ENCODE data around the genes HES1 and CPN2.

GRCh38 chr3:193593802-193594208 is 797 bp downstream of the OPA1 start:
- PRO-cap, result no peak

DNA sequence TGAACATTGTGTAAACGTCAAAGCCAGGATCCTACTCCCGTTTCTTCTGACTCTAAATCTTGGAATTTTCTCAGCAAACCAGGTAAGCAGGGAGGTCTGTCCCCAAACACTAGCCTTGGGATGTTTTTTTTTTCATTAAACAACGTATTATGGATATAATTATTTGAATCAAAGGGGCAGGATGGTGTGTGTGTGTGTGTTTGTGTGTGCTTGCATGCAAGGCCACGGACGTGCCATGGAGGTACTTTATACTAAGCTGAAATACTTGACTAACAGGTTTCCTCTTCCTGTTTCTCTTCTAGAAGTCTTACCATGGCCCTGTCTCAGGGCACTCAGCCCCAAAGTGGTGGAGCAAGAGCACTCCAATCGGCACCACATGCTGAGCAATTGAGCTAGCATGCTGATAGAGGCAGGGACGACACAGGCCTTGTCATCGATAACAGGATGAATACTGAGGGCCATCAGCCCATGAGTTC is 198.6 kb downstream of the OPA1 start:
- PRO-cap, result no peak

- PRO-cap, result bidirectional peak, plus-strand start at chr3:193870029, minus-strand start at chr3:193869672
Observed at GRCh38 chr3:193869225-193870255, 266.4 kb upstream of the HES1 start.

DNA sequence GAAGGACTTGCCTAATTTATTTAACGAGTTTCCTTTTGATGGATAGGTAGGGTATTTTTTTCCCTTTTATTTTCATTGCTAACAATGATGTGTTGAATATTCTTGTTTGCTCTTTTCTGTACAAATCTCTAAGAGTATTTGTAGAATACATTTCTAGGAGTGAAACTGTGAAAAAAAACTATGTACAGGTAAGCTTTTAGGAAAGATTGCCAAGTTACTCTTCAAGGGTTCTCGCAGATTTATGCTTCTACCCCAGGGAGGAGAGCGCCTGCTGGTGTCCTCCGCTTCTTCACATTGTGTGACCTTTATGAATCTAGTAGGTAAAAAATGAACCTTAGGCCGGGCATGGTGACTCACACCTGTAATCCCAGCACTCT is 257.6 kb upstream of the HES1 start:
- PRO-cap, result no peak

GRCh38 chr3:194082489-194083368 is 53.2 kb upstream of the HES1 start:
- PRO-cap, result no peak

DNA sequence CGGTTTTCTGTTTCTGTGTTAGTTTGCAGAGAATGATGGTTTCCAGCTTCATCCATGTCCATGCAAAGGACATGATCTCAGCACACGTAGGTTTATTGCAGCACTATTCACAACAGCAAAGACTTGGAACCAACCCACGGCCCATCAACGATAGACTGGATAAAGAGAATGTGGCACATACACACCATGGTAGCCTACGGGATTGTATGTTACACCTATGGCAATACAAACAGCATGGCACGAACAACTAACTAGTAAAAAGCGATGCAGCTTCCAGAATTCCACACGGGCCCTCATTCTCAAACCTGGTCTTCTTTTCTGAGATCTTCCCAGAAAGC is 9.4 kb upstream of the HES1 start:
- PRO-cap, result no peak

DNA sequence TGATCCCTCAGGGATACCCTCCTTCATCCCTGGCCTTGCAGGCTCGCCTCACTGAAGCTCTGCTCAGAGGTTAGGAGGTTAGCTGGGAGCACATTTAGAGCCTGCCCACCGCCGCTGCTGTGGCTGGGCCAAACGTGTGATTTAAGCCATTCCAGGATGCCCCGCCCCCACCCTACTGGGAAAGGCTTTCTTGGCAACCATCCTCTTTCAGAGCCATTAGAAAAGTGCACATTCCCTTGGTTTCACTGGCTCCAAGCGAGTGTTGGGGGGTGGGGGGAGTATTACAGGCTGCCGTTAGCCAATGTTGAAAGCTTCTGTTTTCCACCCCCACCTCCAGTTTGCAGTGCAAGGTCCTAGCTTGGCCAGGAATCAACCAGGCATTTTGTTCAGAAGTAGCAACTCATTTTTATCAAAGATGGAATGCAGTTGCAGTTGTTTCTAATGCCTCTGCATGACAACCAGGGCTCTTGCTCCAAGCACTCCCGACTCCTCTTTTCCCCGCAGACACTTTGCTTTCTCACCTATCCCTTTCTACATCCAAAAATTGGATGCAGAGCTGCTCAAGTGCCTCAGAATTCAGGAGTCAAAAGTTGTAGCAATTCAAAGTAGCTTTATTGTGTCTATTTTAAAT is 6.2 kb upstream of the HES1 start:
- PRO-cap, result no peak

GRCh38 chr3:194135658-194136745 is at the start of gene HES1:
TSS of gene HES1 (plus strand) at chr3:194136148.
- PRO-cap, result bidirectional peak, plus-strand start at chr3:194136148, minus-strand start at chr3:194135841

- PRO-cap, result no peak
Observed at GRCh38 chr3:194136746-194137393, 922 bp downstream of the HES1 start.

- PRO-cap, result bidirectional peak, plus-strand start at chr3:194137566, minus-strand start at chr3:194137518; bidirectional peak, plus-strand start at chr3:194137715, minus-strand start at chr3:194137705; bidirectional peak, plus-strand start at chr3:194138026, minus-strand start at chr3:194137826
Observed at GRCh38 chr3:194137394-194137895, 1.5 kb downstream of the HES1 start.

DNA sequence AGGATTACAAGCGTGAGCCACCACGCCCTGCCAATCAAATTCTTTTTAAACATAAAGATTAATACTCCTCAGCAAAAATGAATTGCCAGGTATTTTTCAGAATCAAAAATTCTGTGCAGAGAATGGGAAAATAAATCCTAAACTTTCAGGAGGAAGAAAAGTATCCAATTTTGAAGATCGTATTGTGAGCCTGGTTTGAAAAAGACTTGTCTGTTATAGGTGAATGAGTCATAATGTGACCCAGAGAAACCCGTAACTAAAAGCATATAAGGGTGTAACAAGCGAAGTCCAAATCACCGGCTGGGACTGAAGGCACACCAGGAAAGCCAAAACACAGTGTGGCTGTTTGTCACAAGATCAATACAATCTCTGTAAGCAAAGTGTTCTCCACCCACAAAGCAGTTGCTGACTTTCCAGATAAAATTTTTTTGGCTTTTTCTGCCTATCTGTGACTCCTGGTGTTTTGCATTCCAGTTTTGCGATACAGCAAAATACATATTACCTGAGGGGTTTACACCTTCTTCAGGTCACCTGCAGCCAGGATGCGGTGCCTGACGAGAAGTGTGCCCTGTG is 14.3 kb downstream of the HES1 start:
- PRO-cap, result no peak

- PRO-cap, result no peak
Observed at GRCh38 chr3:194160707-194161713, 25.1 kb downstream of the HES1 start.

DNA sequence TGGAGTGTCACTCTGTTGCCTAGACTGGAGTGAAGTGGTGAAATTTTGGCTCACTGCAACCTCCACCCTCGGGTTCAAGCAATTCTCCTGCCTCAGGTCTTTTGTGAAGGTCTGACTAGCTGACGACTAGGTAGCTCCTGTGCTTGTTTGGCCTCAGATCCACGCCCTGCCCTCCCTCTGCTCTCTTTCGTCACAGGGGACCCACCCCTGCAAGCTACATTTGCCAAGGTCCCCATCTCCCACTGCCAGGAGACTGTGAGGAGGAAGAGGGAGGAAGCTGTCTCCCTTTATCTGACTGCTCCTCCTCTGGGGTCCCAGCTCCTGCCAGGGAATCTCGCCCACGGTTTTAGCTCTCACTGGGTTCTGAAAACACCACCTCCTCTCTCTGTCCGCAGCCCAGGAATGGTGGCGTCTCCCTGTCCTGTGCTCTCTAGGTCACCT is 83.8 kb downstream of the CPN2 start:
- PRO-cap, result no peak

DNA sequence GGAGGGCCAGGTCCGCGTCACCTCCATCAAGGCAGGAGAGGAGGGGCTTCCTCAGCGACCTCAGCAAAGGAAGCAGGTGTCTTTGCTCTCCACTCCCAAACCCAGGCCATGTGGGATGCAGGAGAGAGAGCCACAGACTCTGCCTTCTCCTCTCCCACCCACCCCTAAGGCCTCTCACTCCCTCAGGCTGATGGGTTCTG is 82.9 kb downstream of the CPN2 start:
- PRO-cap, result no peak

GRCh38 chr3:194274277-194274930 is 76.7 kb downstream of the CPN2 start:
- PRO-cap, result no peak

- PRO-cap, result no peak
Observed at GRCh38 chr3:194276863-194278255, 73.8 kb downstream of the CPN2 start.

DNA sequence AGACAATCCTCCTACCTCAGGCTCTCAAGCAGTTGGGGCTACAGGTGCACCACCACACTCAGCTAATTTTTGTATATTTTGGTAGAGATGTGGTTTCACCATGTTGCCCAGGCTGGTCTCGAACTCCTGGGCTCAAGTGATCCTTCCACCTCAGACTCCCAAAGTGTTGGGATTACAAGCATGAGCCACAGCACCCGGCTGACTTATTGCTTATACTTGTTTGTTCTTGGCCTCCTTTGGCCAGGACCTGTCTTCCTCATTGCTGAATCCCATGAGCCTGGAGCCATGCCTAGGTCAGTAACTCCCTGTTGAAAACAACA is 39.0 kb downstream of the CPN2 start:
- PRO-cap, result no peak

DNA sequence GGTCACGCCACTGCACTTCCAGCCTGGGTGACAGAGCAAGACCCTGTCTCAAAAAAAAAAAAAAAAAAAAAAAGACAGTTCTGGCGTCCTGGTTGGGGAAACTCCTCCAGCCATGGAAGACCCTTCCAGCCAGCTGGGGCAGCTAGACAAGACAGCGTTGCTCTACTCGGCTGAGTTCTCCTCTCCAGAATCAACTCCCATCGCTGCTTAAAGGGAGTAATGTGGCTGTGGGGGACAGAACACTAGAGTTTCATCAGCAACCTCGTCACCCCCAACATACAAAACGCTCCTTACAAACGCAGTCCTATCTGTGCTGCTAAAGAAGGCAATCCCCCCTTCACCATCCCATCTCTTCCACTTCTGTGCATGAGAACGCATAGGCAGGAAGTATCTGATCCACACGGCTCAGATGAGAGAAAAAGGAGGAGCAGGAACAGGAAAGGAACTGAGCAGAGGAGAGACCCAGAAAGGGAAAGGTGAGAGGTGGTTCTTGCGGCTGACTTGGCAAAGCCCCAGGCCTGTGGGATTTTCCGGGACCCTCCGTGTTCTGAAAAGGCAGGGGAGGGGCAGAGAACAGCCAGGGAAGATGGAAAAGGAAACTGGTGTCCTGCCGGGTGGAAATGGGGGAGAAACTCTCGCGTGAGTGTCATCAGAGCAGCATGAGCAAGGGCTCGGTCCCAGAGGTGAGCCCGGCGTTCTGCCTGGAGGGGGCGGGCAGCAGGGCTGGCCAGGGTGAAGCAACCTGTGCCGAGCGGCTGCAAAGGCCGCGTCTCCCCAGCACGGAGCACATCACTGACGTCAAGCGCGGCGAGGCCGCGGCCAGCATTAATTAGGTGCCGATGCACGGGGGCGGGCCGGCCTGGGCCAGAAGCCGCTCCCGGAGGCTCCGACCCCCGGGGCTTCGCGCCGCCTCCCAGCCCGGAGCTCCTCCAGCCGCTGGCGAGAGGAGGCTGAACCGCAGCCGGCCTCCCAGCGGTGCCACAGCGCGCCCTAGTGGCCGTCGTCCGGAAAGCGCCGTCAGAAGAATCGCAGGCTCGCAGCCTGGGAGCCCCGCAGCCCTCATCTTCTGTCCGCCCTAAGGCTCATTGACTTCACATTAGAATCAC is 35.9 kb downstream of the CPN2 start:
- PRO-cap, result bidirectional peak, plus-strand start at position 705 of the sequence, minus-strand start at position 800 of the sequence

DNA sequence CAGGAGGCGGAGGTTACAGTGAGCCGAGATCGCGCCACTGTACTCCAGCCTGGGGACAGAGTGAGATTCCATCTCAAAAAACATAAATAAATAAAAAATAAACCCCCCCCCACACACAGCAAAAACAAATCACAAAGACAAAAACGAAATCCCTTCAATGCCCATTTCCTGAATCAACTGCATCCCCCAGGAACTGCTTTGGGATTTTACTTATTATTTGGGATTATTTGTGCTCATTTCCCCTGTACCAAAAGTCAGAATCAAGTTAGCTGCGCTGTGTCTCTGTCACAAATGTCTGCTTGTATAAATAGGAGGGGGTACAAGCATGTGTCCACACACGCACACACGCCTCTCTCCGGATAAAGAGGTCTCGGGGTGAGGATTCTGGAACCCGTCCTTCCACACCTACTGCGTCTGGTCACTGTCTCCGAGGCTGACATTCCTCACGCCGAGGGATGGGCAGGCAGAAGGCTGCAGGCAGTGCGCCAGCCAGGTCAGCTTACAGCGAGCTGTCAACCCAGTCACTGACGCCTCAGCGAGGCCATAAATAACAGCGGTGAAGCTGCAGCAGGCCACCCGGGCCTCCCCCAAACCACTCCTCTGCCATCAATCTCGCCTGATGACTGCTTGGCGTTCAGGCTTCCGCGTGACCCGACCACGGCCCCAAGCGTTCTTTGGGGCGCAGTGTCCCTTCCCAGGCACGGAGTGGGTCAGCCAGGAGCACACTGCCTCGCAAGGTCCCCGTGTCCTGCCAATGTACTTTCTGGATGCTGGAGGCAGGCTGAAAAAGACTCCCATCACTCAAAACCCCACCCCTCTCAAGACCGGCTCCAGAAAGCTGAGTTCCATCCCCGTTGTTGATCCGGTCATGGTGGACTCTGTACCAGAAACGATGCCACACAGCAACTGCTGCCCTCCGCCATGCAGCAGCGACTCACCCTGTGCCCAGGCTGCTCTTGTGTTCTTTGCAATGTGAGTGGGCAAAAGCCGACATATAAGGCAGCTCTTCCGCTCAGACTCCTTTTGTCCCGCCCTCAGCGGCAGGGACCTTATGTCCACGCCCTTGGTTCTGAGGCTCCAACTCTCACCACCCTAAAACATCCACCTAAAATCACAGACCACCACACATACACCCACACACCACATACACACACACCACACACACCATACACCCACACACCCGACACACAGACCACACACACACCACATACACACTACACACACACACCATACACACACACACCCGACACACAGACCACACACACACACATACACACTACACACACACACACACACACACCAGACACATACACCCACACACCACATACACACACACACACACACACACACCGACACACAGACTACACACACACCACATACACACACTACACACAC is 27.2 kb downstream of the CPN2 start:
- PRO-cap, result no peak

GRCh38 chr3:194351026-194351896 is at the start of gene CPN2:
TSS of gene CPN2 (minus strand) at chr3:194351328.
- PRO-cap, result no peak

Data from H9 (cell line).